ENCODE data around the genes CYP3A43, OR2AE1, MCM7 and ZCWPW1.

GRCh38 chr7:99673525-99674057 lies 6.2 kb downstream of the CYP3A5 start:
- PRO-cap: no peak

DNA sequence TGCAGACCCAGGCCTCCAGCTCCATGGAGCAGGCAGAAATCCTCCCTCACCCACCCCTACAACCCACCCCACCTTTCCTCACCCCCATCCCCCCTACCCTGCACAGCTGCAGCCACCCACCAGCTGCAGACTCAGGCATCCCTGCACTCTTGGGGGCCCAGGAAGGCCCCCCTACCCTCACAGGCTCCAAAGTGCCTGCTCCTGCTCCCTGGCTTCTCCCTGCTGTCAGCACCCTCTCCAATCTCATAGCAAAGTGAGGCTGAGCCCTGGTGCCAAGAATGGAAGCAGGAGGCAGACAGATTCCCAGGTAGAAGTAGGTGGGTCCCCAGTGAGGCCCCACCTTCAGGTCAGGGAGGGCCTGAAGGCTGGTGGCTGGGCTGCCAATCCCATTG lies 4.8 kb upstream of the CYP3A43 start:
- PRO-cap: no peak

DNA sequence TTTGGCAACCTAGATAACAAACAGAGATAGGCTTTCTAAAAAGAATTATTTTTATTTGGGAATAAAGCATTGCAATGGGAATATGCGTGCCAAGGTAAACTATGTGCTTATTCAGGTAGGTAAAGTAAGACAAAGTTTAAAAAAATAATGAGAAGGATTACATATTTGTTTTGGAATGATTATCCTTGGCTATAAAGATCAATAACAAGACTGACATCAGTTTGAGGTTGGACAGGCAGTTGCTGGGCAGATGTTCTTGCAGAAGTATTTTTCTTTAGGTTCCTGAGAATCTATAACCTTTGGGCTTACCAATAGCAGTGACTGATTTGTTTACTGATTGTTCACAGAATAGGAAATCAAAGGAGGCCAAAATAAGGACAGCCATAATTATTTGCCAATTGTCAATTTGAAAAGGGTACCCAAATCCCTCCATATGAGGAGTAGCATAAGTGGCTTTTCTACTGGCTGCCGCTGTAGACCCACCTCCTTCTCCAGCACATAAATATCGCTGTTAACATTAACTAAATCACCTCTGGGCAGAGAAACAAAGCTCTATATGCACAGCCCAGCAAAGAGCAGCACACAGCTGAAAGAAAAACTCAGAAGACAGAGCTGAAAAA lies at the start of gene CYP3A43:
CYP3A43 (plus strand) TSS at position 529 of the 620 bp plus-strand sequence.
- PRO-cap: no peak

DNA sequence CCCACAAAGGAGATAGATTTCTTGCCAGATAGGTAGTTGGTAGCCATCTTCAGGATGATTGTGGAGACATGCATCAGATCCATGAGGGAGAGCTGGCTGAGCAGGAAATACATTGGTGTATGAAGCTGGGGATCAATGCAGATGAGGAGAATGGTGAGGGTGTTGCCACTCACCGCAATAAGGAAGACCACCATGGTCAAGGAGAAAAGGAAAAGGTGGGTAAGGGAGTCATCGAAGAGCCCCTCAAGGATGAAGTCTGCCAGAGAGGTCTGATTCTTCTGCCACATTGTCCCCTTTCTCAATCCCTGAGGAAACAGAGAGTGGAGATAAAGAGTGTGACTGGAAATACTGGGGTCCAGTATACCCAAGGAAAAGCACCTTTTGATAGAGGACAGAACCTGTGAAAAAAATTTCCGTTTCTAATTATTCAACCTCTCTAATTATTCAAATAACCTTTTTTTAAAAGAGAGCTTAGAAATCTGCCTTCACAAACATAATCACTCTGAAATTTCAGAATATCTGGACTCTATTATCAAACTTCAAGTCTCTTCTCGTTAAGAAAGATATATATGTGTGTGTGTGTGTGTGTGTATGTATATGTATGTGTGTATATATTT lies at the start of gene OR2AE1:
OR2AE1 (minus strand) TSS at position 287 of the 617 bp plus-strand sequence.
- PRO-cap: no peak

DNA sequence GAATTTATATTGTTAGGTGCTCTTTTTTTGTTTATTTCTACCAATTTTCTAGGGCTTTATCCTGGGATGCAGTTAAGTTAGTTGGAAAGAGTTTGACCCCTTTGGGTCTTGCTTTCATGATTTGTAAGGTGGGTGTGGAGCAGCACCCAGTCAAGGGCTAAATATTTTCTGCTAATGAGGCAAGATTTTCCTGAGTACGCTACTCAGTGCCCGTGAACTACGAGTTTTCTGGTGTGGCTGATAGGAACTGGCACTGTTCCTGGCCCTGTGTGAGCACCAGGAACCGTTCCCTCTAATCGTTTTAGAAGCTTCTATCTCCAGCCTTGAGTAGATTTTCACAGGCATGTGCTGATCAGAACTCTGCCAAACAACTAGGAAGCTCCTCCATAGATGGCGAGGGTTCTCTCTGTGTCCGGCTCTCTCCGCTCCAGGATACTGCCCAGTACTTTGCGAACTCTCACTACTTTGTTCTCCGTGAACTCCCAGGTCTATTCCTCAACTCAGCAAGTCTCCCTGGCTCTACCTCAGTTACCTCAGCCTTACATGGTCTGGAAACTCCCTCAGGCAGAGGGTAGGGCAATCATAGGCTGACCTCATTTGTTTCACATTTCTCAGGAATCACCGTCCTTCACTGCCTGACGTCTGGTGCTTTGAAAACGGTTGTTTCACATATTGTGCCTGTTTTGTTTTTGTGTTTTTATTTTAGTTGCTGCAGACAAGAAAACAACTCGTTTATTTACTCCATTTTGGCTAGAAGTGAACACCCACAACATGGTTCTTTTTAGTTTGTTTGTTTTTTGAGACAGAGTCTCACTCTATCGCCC lies 17.7 kb downstream of the TRIM4 start:
- PRO-cap: no peak

DNA sequence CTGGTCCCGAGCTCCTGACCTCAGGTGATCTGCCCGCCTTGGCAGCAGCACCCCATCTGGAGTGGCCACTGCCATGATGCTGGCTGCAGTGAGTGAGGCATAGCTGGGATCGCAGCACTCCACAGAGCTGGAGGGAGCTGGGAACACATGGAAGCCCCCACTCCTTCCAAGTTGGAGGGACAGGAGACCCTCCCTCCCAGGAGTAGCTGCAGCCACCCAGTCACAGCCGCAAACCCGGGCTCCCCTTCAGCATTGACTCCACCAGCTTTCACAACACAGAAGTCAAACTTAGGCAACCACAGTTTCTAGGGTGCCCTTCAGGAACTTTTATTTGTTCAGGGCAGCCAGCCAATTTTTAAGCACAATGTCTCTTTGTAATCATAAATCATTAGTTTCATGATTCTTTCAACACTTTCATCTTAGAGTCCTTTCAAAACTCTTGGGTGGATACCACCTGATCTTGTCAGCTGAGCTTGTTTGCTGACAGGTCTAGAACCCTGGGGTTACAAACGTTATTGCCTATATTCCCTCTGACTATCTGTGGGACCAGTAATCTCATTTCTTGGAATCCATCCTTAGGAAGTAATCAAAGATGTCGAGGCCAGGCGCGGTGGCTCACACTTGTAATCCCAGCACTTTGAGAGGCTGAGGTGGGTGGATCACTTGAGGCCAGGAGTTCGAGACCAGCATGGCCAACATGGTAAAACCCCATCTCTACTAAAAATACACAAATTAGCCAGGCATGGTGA lies 2.7 kb upstream of the ZKSCAN1 start:
- PRO-cap: no peak

DNA sequence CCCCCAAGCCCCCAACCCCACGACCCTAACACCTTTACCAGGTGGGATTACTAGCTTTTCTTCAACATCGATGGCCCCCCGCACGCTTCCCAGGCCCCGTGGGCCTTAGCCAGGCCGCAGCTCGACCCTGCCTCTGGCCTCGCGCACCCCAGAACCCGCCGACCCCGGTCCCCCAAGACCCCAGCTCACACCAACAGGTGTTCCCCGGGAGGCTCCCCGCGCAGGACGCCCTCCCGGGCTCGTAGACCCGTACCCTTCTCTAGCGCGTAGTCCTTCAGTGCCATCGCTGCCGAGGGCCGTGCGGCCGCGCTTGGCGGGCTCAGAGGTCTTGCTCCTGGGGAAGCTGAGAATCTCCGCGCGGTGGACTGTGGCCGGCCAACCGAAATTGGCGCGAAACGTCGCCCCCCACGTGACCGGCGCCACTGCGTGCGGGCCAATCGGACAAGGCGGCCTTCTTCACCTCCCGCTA lies at the start of gene MCM7:
MCM7 (minus strand) TSS at position 387 of the 469 bp plus-strand sequence.
- PRO-cap: no peak

DNA sequence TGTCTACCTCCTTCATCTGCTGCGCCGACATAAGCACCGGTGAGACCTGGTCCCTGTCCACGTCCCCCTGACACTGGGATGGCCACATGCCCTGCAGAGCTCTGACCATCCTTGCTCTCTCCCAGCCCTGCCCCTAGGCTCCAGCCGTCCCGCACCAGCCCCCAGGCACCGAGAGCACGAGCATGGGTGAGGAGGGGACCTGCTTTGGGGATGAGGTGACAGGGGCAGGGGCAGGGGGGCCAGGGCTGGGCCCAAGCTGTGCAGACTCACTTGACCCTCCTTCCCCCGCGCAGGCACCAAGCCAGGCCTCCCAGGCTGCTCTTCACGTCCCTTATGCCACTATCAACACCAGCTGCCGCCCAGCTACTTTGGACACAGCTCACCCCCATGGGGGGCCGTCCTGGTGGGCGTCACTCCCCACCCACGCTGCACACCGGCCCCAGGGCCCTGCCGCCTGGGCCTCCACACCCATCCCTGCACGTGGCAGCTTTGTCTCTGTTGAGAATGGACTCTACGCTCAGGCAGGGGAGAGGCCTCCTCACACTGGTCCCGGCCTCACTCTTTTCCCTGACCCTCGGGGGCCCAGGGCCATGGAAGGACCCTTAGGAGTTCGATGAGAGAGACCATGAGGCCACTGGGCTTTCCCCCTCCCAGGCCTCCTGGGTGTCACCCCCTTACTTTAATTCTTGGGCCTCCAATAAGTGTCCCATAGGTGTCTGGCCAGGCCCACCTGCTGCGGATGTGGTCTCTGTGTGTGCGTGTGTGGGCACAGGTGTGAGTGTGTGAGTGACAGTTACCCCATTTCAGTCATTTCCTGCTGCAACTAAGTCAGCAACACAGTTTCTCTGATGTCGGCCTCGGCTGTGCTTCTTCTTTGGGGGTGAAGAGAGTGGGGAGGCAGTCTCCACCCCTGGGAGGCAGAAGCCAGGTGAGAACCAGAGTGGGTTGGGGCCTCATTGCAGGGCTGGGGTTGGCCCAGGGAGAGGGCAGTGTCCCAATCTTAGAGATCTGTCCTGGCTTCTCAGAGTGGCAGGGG lies 1.2 kb downstream of the PVRIG start:
- PRO-cap: no peak

GRCh38 chr7:100346731-100347964 lies 10.8 kb upstream of the PILRB start:
- PRO-cap: no peak

- PRO-cap: no peak
These were observed 5.1 kb upstream of the PILRB start for GRCh38 chr7:100352722-100353395.

DNA sequence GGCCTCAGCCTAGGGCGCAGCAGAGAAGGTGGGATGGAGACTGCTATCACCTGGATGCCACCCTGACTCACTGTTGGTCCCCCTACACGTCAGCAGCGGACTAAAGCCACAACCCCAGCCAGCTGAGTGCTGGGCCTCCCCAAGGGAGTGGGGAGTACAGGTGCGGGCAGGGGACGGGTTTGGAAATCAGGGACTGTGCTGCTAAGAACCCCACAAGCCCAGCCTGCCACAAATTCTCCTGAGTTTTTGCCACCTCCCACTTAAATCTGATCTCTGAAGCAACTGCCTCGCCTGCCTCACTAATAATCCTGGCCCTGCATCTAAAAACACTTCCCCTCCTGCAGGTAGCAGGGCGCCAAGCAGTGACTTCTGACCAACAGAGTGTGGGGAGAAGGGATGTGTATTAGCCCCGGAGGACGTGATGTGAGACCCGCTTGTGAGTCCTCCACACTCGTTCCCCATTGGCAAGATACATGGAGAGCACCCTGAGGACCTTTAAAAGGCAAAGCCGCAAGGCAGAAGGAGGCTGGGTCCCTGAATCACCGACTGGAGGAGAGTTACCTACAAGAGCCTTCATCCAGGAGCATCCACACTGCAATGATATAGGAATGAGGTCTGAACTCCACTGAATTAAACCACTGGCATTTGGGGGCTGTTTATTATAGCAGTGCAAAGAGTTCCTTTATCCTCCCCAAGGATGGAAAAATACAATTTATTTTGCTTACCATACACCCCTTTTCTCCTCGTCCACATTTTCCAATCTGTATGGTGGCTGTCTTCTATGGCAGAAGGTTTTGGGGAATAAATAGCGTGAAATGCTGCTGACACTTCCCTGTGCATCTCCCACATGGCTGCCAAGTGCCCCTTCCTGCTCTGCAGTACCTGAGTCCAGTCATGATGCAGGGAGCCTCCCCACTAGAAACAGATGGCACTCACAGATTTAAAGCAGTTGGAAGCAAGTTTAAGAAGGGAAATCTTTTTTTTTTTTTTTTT lies 6.0 kb upstream of the PILRA start:
- PRO-cap: no peak

DNA sequence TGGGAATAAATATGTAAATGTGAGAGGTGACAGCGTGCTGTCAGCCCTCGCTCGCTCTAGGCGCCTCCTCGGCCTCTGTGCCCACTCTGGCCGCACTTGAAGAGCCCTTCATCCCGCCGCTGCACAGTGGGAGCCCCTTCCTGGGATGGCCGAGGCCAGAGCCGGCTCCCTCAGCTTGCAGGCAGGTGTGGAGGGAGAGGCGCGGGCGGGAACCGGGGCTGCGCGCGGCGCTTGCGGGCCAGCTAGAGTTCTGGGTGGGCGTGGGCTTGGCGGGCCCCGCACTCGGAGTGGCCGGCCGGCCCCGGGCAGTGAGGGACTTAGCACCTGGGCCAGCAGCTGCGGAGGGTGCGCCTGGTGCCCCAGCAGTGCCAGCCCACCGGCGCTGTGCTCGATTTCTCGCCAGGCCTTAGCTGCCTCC lies 8.3 kb downstream of the PILRA start:
- PRO-cap: no peak

DNA sequence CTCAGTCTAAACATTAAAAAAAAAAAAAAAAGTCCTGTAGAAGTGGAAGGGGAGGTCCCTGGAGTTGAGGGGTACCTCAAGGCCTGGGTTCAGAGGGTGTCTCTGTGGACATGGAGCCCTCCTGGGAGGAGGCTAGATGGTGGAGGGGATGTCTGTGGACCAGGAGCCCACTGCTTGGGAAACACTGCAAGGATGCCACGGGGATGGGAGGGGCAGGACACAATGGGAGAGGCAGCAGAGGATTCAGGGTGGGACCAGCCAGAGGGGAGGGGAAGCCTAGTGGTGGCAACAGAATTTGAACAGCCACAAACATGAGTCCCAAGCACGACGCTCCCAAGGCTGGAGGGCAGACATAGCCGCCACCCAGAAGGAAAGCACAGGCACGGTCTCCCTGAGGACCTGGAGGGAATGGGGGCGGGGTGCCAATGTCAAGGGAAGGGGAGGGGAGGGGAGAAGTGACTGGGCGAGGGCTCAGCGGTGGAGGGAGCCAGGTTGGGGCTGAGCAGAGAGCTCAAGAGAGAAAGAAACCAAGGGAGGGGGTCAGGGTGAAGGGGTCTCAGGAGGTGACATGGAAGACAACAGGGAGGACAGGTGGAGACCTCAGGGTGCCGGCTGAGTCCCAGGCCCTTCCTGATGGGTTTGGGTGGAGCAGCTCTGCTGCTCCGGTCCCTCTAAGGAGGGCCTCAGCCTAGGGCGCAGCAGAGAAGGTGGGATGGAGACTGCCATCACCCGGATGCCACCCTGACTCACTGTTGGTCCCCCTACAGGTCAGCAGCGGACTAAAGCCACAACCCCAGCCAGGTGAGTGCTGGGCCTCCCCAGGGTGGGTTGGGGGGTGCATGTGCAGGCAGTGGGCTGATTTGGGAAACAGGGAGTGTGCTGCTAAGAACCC lies 24.1 kb downstream of the PILRA start:
- PRO-cap: no peak

DNA sequence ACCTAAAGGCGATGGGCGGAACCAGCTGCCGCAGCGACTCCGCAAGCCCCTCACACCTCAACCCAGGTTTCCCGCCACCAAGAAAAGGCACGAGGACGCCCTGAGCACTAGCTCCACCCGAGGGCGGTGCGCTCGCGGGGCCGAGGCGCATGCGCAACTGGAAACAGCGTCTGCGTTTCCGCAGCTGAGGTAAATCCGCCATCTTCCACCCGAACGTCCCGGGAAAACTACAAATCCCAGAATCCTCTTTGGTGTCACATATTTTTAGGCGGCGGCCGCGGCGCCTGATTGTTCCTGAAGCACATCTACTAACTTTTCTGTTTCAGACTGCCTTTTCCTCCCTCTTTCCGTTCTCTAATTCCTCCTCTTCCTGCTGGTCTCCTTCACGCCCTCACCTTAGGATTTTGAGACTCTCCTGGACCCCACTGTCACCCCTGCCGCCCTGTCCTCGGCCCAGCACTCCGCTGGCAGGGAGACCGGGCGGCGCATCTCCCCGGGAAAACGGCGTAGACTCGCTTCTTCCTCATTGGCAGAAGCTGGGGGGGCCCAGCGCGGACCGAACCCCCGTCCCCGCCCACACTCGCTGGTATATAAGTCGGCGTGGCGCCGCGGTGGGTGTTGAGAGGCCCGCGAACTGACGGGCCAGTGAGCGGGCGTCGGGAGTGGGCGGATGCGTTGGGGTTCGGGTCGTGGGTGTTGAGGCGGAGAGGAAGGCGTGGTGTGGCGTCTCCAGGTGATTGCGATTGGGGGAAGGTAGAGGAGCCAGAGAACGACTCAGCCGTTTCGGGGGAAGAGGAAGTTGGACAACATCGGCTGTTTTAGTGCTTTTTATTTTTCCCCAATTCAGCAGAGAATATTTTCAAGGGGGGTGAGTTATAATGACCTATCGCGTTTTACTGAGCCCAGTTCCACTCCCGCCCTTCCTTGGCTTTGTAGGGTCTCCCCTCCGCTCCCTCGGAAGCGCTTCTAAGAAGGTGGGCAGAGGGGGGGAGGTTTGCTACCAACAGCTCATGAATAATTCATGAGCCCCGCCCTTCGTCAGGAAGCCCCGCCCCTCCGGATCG lies at the start of gene ZCWPW1:
ZCWPW1 (minus strand) TSS at position 531 of the 1,064 bp plus-strand sequence.
- PRO-cap: bidirectional peak, plus-strand start at position 618 of the sequence, minus-strand start at position 469 of the sequence; bidirectional peak, plus-strand start outside the sequence, minus-strand start at position 968 of the sequence

- PRO-cap: no peak
These were observed 2.9 kb downstream of the PPP1R35 start for GRCh38 chr7:100433230-100433883.

DNA sequence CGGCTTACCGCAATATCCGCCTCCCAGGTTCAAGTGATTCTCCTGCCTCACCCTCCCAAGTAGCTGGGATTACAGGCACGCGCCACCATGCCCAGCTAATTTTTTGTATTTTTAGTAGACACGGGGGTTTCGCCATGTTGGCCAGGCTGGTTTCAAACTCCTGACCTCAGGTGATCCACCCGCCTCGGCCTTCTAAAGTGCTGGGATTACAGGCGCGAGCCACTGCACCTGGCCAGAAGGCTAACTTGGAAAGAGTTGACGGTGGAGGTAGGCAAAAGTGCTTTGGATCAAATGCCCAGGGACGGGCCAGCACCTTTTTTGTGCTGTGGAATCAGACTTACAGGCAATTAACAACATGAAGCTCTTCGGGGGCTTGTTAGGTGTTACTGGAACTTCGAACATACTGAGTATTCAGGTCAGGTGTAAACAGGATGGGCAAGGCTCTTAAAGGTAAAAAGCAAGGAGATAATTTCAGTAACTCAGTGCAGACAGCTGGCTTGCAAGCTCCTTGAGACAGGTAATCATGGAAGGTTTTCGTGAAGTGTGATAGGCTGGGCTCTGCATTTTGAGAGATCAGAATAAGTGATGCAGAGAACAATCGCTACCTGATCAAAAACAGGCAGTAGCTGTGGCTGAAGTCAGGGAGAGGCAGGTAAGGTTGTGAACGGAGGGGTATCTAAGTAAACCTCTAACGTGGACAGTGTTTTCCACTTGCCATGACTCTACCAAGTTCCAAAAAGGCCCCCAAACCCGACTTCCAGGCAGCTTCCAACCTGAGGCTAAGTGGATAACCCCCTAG lies 1.7 kb downstream of the PPP1R35 start:
- PRO-cap: no peak

GRCh38 chr7:100470649-100471000 lies 6.6 kb upstream of the SPACDR start:
- PRO-cap: no peak

DNA sequence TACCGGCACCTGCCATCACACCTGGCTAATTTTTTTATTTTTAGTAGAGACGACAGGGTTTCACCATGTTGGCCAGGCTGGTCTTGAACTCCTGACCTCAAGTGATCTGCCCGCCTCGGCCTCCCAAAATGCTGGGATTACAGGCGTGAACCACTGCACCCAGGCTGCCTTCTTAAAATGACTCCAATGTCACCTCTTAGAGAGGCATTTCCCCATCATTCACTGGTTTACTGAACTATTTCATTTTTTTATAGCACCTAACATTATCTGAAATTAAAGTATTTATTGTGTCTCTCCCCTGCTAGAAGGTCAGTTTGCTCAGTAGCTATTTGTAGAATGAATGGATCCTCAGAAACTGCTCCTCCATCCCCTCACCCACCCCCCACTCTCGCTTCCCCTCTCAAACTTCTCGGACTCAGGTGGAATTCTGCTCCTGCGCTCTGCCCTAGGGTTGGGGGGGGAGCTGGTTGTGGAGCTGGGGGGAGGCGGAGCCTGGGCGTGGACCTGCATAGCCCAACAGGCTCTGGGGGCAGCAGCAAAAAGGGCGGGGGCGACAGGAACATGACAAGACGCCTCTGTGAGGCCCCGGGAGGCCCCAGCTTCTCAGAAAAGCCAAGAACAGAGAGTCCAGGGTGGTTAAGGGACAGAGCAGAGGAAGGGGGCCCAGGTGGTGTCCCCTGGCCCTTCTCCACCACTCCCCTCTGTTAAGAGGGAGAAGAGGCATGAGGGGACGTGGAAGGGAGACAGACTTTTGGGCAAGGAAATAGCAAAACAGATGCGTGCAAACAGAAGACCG lies 3.6 kb downstream of the TSC22D4 start:
- PRO-cap: no peak

DNA sequence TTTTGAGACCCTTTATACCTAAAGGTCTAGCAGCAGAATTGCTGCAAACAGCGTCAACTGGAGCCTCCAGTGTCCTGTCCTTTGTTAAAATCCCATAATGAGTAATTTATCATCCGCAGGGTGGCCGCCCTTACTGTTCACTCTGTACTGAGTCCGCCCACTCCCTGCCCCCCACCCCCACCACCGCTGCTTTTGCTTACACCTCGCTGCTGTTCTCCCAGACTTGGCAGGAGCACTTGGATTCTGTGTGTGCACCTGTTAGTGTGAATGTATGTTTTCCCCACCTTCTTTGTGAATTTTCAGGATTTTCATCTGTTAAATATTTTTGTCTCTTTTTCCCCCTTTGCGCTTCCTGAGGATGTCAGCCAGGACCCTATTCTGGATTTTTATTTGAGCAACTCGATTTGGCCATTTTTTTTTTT lies 8.0 kb downstream of the AGFG2 start:
- PRO-cap: no peak

- PRO-cap: no peak
These were observed 8.9 kb downstream of the AGFG2 start for GRCh38 chr7:100547766-100548373.